Psoas muscle (tissue), 2 donors: ENCODE measurements around the genes MYH15, DZIP3 and TRAT1.

DNA sequence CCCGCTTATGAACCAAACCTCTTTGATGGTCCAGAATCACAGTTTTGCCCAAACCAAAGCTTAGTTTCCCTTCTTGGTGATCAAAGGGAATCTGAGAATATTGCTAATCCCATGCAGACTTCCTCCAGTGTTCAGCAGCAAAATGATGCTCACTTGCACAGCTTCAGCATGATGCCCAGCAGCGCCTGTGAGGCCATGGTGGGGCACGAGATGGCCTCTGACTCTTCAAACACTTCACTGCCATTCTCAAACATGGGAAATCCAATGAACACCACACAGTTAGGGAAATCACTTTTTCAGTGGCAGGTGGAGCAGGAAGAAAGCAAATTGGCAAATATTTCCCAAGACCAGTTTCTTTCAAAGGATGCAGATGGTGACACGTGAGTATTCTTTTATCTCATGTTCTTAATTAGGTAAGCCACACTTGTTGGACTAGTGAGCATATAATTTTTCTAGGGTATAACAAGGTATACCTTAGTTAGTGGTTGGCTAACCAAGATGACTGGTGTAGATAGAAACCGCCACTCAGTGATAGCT lies 4.2 kb downstream of the NFKBIZ start:
- PRO-cap, 2 experiments = no peak in any of the 2 experiments

- PRO-cap, 2 experiments = no peak in any of the 2 experiments
Observed at GRCh38 chr3:101864430-101864899, 15.2 kb downstream of the NFKBIZ start.

DNA sequence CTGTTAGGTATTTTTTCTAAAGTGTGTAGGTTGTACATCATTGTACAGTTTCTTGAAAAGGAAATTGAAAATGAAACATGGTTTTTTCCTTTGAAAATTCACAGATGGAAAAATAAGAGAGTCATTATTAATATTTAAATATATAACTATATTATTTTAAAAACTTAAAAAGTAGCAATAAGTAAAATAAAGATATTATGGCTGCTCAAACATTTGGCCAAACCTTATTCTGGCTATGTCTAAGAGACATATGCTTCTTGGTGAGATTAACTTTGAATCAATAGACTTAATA lies 516.4 kb upstream of the ALCAM start:
- PRO-cap, 2 experiments = no peak in any of the 2 experiments

- PRO-cap, 2 experiments = no peak in any of the 2 experiments
Observed at GRCh38 chr3:105406218-105407098, 39.7 kb downstream of the ALCAM start.

GRCh38 chr3:105759262-105759705 lies 109.5 kb downstream of the CBLB start:
- PRO-cap, 2 experiments = no peak in any of the 2 experiments

- PRO-cap, 2 experiments = no peak in any of the 2 experiments
Observed at GRCh38 chr3:105867717-105867890, 1.2 kb downstream of the CBLB start.

GRCh38 chr3:107209353-107210101 lies 167.7 kb upstream of the CCDC54 start:
- PRO-cap, 2 experiments = no peak in any of the 2 experiments

- PRO-cap, 2 experiments = no peak in any of the 2 experiments
Observed at GRCh38 chr3:107263196-107263969, 113.9 kb upstream of the CCDC54 start.

GRCh38 chr3:107578467-107578917 lies 55.7 kb downstream of the BBX start:
- PRO-cap, 2 experiments = no peak in any of the 2 experiments

DNA sequence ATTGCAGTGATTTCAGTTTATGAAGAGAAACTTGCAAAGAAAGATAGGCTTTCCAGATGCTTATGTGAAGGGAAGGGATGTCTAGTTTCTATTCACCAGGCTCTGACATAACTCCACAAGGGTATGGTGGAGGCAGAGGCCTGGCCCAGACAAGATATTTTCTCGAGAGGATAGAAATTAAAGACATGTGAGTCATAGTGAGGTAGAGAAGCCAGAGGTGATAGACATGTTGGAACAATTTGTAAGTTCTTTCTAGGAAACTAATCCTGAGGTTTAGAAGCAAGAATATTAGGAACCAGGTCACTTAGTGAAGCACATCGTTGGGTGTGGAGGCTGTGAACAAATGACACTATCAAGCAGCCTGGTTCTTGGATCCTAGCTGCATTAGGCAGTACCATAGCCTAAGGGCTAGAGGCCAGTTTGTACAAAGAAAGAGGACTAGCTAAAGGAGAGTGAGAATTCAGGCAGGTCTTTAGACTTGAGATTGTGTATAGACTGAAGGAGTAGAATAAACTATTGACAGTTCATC lies 177.0 kb downstream of the BBX start:
- PRO-cap, 2 experiments = no peak in any of the 2 experiments

DNA sequence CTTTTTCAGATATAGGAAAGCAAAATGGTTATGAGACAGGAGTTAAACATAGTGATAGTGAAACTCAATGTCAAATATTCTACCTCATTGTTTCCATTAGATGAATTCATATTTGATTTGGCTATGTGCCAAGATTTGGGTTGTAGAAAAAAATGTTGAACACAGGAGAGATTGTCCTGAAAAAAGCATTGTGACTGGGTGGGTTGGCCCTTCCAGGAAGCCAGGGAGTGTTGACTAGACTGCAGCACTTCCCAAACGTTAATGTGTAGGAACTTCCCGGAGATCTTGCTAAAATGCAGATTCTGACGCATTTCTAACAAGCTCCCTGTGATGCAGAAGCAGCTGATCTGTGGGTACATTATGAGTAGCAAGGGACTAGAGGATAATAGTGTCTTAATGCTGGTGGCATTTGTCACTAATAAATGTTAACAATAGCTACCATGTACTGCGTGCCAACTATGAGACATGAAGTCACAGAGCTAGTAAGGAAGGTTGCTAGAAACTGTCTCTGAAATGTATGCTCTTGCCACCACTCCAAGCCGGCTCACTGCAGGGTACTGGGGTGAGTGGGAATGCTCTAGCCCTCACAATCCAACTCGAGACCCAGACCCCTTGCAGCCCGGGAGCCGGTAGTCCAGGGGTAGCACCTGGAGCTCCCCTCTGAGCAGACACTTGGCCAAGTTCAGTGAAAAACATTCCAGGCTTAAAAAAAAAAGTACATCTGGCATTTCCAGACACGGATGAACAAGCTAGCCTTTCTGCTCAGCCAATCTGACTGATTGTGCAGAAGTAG lies 120.6 kb downstream of the CD47 start:
- PRO-cap, 2 experiments = peak in 1 of 2 experiments; most common plus-strand start position 358 of the sequence (in 1); most common minus-strand start position 263 of the sequence (in 1)

- PRO-cap, 2 experiments = no peak in any of the 2 experiments
Observed at GRCh38 chr3:108104262-108104848, 13.5 kb upstream of the CD47 start.

GRCh38 chr3:108297661-108298474 lies 1.5 kb downstream of the HHLA2 start:
- PRO-cap, 2 experiments = no peak in any of the 2 experiments

DNA sequence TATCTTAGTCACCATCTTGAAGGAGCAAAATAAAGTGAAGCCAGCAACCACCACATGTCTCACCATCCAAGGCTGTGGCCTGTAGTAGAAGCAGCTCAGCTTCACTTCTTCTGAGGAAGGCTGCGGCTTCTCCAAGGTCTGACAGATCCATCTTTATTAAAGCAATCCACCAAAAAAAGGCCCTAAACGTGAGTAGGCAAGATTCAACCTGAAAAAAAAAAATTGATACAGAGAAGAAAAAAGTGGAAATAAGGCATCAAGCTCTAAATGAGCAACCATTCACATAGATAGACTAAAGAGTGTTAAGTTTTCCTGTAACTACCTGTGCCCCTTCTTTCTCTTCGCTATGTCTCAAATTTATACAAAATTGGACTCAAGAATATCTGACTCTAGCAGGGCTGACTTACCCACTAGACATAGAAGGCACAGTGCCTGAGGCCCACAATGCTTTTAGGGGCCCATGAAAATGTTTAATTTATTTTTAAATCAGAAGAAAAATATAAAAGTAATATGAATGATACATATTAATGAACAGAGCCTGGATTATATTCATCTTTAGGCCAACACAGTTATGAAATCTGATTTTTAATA lies at the start of gene MYH15:
MYH15 (minus strand) TSS at position 217 of the 591 bp plus-strand sequence.
- PRO-cap, 2 experiments = no peak in any of the 2 experiments

- PRO-cap, 2 experiments = no peak in any of the 2 experiments
Observed at GRCh38 chr3:108550374-108551319, 38.6 kb downstream of the CIP2A start.

DNA sequence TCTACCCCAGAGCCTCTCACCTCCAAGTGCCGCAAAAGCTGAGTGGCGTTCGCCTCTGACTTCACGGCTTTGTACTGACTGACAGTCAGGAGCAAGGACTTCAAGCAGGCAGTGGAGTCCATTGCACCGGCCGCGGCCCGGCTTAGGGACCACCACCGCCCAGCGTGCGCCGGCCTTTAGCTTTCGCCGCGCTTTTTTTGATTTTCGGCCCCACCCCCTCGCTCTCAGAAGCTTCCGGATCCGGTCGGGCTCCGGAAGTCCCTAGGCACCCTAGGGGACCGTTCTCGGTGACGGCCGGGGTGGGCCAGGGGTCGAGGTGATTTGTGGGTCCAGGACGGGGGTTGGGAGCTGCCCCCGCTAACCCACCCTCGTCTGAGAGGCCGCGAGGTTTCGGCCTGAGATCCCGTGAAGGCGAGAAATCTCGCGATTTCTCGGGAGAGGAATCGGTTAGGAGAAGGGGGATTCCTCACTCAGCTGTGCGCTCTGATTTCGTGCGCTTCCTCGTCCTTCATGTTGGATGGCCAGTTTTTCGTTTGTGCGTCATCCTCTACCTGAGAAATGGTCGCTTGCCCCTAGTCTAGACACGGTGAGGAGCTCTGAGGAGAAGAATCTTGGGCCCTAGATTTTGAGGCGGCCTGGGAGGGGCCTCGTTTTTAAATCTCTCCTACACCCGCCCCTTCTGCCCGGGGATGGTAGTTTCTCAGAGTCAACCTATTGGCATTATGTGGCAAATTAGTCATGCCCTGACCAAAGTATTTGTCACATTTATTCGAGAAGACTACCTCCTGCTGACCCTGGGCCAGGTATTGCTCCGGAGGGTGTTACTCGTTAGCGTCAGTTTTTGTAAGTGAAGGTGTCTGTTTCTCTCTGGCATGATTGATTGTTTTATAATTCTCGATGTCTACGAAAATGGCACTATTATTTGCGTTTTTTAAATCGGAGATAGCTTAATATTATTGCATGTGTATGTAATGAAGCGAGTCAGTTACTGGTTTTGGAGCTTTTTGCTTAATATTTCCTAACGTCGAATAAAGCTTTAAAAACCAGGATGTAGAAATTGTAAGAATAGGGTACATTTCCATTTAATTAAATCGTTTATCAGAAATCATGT lies at the start of gene DZIP3:
DZIP3 (plus strand) TSS at position 469 of the 1,111 bp plus-strand sequence.
- PRO-cap, 2 experiments = peak in 2 of 2 experiments; most common plus-strand start position 287 of the sequence (in 1); most common minus-strand start position 220 of the sequence (in 1)

DNA sequence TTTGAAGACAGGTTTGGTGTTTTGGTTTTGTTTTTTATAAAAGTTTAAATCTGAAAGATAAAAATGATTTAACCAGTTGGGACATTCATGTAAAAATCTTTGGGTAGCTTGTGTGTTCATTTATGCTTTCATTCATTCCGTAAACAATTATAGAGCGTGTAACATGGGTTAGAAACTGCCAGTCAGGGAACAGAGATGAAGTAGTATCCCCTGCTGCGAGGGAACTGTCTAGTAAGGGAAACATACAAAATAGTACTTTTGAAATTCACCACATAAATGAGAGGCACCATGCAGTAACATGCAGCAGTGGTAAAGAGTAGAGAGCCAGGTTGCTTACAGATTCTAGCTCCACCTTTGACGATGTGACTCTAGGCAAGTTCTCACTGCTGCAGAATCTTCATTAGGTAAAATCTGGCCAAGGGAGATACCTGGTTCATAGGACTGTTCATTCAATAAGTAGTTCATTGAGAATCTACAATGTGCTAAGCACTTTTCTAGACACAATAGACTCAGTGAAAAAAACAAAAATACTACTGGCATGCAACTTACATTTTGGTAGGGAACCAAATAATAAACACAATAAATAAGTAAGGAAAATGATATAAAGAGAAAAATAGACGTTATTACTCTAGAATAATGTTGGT lies 1.0 kb downstream of the DZIP3 start:
- PRO-cap, 2 experiments = no peak in any of the 2 experiments

- PRO-cap, 2 experiments = no peak in any of the 2 experiments
Observed at GRCh38 chr3:108756865-108757266, 344 bp downstream of the RETNLB start.

- PRO-cap, 2 experiments = no peak in any of the 2 experiments
Observed at GRCh38 chr3:108822532-108822991, at the start of gene TRAT1. TSS of gene TRAT1 (plus strand) at chr3:108822786.

DNA sequence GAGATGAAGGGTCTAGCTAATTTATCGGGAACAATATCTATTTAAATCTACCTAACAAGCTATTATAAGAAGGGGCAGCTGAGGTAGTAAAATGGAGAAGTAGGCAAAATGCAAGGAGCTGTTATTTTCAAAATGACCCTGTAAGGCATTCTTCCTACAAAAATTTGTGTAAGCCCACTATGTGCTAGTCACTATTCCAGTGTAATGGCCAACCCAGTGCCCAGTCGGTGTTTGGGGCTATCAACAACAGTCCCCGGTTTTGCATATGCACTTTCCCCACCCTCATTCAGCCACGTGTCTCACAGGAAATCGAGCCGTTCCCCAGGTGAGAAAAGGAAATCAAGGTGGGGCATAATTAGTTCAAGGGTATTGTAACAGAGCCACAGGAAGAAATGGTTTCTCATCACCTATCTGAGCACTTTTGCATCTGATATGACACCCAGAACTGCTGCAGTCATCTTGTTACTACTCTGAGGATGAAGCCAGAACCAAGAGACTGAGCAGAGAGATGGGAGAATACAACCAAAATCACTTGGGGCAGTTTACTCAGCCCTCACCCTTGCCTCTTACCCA lies 40.2 kb downstream of the TRAT1 start:
- PRO-cap, 2 experiments = no peak in any of the 2 experiments